Cardiac septum (tissue), 1 donor: ENCODE results near the genes KHDRBS2, LMBRD1 and OGFRL1.

DNA sequence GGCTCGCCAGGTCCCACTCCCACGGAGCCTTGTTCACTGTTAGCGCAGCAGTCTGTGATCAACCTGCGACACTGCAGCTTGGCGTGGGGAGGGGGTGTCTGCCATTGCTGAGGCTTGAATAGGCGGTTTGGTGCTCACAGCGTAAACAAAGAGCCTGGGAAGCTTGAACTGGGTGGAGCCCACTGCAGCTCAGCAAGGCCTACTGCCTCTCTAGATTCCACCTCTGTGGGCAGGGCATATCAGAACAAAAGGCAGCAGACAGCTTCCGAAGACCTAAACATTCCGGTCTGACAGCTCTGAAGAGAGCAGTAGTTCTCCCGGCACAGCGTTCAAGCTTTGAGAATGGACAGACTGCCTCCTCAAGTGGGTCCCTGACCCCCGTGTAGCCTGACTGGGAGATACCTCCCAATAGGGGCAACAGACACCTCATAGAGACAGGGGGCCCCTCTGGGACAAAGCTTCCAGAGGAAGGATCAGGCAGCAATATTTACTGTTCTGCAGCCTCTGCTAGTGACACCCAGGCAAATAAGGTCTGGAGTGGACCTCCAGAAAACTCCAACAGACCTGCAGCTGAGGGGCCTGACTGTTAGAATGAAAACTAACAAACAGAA, 29.2 kb upstream of the PRIM2 start:
- PRO-cap: no peak

DNA sequence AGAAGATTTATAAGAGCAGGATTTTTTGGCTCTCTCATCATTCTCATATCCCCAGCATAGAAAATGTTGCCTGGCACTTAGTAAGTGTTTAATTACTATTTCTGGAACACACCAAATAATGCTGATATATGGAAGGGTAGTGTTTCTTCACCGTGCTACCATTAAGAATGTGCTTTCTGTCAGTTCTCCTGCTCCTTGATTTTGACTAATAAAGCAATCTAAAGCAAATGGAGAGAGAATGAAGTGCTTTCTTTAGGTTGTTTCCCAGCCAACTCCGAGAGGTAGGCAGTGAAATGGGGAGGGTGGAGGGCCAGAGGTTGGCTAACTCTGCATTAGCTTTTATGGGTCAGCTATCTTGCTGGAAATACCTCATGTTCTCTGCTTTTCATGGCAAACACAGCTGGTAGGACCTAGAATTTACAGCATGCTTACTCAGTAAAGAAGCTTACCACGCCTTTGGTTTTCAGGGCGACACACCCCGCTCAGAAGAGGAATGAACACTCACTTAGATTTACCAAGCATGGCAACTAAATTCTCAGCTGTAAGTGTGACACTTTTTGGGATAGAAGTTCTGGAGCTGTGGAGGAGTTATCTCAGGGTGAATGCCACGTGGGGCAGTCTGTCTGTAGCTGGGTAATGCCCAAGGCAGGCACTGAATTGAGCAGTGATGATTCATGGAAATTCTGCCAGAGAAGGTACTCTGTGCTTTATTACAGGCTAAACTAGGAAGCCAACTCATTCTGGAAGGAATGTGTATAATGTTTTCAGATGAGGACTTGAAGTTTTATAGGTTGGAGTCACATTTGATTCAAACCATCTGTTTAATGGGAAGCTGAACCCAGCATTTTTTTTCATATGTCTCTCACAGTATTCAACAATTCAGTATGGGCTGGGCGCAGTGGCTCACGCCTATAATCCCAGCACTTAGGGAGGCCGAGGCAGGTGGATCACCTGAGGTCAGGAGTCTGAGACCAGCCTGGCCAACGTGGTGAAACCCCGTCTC, 3.8 kb upstream of the PRIM2 start:
- PRO-cap: no peak

GRCh38 chr6:57813489-57814050, 496.1 kb downstream of the PRIM2 start:
- PRO-cap: no peak

GRCh38 chr6:62285382-62286293, at the start of gene KHDRBS2:
Gene KHDRBS2 (minus strand): TSS chr6:62286225.
- PRO-cap: bidirectional peak, plus-strand start at chr6:62286352, minus-strand start at chr6:62286175

GRCh38 chr6:63515901-63516698, 56.2 kb upstream of the PTP4A1 start:
- PRO-cap: no peak

DNA sequence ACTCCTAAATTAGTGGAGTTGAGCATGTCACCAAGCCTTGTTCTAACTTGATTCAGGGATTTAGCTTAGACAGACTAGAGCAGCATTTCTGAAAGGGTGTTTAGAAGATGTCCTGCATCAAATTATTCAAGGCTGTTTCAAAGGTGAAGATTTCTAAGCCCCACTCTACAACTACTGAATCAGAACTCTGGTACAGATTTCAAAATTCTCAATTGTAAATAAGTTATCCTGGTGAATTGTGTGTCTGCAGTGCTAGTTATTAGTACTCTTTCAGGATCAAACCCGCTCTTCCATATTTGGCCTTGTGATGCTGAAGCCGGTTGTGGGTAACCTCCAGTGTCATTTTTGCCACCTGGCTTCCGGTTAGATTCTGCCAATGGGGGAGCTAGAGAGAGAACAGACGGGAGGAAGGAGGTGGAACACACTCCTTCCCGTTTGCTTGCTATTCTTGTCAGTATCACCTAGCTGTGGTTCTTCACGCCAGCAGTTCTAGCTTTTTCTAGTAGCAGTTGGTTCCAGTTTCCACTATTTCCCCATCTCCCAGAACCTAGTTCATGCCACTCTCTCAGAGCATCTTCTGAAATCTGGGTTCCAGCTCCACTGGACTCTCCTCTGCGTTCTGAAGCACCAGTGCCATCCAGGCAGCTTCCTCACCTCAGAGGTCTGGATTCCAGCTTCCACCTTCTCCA, 47.2 kb upstream of the PTP4A1 start:
- PRO-cap: no peak

DNA sequence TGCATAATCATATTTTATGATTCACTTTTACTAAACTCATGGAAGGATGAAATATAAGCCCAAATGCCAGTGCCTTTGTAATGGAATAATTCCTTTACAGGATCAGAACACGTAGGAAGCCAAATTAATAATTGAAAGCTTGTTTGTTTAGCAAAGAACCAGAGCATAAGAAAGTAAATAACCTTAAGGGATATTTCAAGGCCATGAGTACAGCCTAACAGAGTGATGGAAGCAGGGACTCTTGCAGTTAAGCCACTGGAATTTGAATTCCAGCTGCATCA, 11.4 kb upstream of the PTP4A1 start:
- PRO-cap: no peak

DNA sequence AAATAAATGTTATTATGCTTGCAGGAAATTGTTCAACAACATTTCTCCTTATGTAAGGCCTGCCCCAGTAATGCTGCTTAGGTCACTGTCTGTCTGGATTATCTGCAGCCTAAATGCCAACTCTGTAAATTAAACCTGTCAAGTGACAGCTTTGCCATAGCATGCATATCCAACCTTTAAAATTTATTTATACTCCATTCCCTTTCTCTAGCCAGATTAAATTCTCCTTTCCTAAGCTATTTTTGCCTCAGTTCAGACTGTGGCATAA, 7.9 kb upstream of the PTP4A1 start:
- PRO-cap: no peak

DNA sequence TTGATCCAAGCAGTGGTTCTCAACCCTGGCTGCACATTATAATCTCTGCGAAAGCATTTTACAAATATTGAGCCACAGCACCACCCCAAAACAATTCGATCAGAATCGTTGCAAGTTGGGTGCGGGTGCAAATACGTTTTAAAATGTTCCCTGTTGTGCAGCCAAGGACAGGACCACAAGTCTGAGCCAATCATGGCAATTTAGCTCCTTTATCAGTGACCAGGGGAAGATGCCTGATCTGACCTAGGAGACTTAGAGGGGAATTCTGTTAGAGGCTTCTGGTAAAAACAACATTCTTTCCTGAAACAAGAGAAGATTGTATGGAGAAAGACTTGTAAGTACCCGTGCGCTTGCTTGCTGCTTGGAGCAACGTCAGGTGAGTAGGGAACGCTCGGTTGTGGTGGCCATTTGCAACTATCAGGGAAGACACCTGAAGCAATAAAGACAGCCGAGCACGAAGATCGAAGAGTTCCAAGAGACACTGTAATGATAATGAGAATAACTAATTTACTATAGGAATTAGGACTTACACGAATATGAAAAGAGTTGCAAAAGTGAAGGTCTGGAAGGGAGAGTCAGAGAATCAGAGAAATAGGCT, 25.8 kb downstream of the PTP4A1 start:
- PRO-cap: no peak

GRCh38 chr6:63598552-63599143, 26.4 kb downstream of the PTP4A1 start:
- PRO-cap: no peak

- PRO-cap: no peak
These were observed 61.3 kb downstream of the PHF3 start for GRCh38 chr6:63696633-63697515.

DNA sequence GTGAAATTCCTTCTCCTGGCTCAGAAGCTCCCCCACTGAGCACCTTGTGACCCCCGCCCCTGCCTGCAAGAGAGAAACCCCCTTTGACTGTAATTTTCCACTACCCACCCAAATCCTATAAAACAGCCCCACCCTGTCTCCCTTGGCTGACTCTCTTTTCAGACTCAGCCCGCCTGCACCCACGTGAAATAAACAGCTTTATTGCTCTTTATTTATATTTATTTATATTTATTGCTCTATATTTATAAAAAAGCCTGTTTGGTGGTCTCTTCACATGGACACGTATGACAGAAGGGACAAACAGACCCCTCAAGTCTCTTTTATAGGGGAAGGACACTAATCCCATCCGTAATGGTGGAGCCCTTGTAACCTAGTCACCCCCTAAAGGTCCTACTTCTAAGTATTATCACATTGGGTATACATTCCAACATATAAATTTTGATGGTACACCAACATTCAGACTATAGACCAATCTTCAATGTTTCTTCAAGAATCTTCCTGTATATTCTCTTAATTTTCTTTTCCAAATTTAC, 325.8 kb downstream of the PHF3 start:
- PRO-cap: no peak

DNA sequence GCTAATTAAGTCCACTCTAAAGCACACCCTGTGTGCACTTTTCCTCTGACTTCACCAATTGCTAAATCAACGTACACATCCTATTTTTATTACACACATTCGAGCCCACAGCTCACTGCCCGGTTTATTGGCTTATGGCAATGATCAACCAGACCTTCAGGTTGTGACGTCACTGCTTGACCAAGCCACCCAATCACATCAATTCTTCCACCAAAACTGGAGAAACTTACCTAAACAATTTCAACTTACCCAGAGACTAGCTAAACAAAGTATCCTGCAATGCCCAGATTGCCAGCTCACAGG, 666.4 kb downstream of the PHF3 start:
- PRO-cap: no peak

DNA sequence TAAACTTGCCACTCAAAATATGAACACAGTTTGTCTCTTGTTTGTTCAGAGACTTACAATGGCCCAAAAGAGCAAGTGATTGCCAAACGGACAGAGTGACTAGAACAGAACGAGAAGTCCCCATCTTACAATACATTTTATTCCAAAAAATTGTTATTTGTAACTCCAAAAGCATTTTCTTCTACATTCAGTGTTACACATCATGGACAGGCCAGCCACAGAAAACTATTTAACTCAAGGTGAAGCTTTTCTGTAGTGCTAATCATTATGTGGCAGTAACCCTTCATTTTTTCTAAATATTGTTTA, 340.4 kb downstream of the LMBRD1 start:
- PRO-cap: no peak

DNA sequence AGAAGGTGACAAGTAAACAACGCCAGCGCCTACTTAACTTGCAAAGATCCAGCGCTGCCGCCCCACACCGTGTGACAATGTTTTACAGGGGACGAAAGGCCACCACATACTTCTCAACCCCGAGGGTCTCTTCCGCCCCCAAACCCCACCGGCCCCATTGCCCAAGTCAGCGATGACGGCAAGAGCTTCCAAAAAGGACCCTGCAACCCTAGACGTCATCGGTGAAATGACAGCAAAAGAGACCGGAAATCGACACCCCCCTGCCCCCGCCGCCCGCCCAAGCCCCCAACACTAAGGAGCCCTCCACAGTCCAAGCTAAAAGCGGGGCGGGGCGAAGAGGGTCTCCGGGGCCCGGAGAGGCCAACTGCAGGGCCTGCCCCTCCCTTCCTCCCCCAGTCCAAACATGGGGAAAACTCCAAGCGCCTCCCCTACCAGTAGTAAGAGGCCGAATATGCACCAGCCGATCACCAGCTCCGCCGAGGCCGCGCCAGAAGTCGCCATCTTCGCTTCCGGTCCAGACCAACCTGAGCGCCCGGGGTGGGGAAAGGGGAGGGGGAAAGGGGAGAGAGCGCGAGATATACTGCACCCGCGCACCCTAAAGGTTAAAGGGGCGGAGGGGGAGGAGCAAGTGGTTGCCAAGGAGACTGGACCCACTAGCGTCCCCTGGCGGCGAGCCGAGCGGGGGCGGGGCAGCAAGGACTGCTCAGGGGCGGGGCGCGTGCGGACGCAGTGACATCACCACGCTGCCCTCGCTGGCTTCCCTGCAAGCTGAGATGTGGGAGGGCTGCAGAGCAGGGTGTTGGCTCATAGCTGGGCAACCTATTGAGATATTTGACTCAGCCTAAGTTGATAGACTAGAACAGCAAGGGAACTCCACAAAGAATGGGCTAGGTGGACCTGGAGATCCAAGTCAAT, at the start of gene LMBRD1:
TSS of gene LMBRD1 (minus strand) at position 630 of the 915 bp plus-strand sequence.
- PRO-cap: bidirectional peak, plus-strand start at position 467 of the sequence, minus-strand start at position 222 of the sequence; bidirectional peak, plus-strand start at position 766 of the sequence, minus-strand start at position 604 of the sequence

DNA sequence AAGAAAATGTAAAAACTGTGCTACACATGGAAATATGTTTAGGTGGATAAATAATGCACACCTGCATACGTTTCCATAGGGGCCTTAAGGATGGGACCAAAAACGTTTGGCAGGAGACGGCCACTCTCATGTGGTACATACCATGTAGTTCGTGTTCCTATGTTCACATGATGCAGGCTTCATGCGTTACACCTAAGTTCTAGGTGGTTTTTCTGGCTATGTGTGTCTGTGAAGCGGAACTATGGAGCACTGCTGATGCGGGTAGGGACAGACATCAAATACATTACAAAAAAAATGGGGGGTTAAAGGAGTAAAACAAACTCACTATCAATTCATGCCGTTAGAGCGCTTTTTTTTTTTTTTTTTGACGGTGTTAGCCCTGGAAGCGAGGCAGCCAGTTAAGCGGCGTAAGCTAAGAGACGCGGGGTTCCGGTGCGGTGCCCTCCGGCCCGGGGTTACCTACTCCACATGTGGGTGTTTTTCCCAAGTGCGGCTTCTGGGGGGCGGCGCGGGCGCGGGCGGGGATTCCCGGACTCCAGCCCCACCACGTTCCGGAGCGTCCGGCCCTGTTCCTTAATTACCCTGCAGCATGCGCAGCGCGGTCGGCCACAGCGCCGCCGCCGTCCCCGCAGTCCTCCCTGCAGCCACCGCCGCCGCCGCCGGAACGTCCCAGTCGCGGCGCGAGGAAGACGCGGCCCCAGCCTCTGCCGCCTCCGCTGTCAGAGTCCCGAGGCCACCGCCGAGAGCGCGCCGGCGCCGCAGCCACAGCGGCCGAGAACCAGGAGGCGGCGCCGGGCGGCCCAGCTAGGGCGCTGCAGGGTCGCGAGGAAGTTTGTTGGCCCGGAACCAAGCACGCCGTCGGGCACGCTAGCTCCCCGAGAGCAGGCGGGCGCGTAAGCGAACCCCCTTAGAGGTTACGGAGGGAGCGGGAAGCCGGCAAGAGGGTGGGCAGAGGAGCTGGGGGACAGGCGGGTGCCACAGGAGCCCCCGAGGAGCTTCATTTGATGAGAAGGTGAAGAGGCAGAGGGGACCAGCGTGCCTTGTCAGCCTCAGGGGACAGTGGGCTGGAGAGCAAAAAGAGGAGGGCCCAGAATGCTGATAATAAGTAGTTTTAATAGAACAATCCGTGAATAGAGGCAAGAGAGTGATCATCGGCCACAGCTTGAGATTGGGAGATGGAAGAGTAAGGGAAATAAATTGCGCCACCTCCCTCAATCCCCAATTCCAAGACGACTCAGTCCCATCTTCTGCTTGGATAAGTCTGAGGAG, 823 bp downstream of the COL19A1 start:
- PRO-cap: bidirectional peak, plus-strand start at position 576 of the sequence, minus-strand start at position 548 of the sequence

DNA sequence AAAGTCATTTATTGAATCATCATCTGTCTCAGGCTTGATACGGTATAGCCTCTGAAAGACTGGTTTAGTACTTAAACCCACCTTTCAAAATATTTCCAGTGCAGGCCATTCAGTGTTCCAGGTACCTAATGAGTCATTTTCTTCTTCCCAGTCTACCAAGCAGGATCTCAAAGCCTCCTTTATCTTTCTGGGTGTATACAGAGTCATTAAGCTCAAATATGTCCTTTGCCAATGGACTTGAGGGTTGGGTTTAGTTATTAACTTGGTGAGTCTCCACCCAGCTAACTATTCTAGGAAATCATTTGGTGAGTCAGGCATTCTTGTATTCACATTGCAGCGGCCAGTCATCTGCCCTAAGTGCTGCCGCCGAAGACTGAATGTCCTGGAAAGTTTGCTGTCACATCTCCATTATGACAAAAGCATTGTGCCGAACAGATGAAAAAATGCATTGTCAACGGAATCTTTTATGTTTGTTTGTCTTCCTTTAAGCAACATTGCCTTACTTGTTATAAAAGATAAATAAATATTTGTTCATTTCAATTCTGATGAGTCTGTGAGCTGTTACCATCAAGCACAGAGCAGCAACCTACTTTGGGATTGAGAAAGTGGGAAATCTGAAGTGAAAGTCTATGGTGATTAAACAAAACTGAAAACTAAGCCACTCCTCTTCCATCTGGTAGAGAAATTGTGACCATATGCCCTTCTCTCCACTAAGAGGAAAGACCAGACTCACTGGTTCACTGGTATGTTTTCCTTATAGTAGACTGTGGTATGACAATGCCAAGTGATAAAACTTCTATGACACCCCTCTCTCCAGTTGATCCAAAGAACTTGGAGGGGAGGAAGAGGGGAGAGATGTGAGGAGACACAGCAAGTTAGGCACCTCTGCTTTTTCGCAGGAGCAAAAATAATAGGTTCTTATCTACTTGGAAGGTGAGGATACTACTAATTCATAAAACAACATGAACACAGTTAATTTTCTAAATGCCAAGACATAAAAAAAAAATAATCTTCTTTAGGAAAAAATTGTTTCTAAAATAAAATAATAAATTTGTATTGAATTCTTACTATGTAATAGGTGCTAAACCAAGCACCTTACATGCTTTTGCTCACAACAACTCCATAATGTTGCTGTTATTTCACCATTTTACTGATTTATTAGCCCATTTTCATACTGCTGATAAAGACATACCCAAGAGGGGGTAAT, 14.0 kb upstream of the FAM135A start:
- PRO-cap: no peak

DNA sequence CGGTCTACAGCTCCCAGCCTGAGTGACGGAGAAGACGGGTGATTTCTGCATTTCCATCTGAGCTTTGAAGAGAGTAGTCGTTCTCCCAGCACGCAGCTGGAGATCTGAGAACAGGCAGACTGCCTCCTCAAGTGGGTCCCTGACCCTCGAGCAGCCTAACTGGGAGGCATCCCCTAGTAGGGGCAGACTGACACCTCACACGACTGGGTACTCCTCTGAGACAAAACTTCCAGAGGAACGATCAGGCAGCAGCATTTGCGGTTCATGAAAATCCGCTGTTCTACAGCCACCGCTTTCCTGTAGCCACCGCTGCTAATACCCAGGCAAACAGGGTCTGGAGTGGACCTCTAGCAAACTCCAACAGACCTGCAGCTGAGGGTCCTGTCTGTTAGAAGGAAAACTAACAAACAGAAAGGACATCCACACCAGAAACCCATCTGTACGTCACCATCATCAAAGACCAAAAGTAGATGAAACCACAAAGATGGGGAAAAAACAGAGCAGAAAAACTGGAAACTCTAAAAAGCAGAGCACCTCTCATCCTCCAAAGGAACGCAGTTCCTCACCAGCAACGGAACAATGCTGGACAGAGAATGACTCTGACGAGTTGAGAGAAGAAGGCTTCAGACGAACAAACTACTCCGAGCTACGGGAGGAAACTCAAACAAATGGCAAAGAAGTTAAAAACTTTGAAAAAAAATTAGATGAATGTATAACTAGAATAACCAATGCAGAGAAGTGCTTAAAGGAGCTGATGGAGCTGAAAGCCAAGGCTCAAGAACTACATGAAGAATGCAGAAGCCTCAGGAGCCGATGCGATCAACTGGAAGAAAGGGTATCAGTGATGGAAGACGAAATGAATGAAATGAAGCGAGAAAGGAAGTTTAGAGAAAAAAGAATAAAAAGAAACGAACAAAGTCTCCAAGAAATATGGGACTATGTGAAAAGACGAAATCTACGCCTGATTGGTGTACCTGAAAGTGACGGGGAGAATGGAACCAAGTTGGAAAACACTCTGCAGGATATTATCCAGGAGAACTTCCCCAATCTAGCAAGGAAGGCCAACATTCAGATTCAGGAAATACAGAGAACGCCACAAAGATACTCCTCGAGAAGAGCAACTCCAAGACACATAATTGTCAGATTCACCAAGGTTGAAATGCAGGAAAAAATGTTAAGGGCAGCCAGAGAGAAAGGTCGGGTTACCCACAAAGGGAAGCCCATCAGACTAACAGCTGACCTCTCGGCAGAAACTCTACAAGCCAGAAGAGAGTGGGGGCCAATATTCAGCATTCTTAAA, 115.6 kb downstream of the SMAP1 start:
- PRO-cap: no peak

- PRO-cap: bidirectional peak, plus-strand start at chr6:71288459, minus-strand start at chr6:71288356; bidirectional peak, plus-strand start at chr6:71288811, minus-strand start at chr6:71288701
These were observed at the start of gene OGFRL1 for GRCh38 chr6:71287774-71288866. Gene OGFRL1 (plus strand): TSS chr6:71288811.

- PRO-cap: no peak
These were observed 1.2 kb downstream of the OGFRL1 start for GRCh38 chr6:71289865-71290074.